HL-60 (cell line): ENCODE measurements around a stretch of chr11.

DNA sequence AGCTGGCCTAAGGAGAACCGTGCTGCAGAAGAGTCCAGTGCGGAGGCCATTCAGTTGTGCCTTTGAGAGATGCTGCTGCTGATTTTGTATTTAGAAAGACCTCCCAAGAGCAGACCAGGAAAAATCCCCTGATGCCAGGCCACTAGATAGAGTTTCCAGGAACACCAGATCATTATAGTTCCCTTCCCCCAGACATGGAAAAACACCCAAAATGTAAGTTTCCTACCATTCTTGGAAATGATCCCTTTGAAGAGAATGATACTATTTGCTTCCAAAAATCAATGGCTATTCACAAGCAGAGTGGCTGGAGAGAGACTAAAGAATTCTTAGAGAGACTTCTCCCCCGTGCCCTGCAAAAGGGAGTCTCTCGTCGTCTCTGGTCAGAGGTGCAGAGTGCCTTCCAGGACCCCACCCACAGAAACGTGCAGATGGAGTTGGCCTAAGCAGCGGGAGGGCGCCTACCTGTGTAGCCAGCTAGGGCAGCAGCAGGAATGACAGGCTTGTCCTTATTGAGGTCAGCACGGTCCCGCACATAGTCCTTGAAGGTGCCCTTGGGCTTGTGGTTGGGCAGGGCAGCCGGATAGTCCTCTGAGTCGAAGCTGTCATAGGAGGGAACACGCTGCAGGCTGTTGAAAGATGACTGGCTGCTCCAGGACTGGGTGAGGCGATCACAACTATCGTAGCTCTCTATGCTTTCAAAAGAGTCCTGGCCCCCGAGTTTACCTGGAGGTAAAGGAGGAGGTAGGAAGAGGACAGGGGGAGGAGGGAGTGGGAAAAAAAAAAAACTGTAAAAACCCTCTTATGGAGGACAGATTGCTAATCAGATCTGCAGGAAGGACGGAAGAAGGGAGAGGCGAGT is 107.4 kb downstream of the ETS1 start:
- RRBS: no CpG with 5 or more reads among the region's 18 CpGs

GRCh38 chr11:128525382-128525871 is 61.9 kb downstream of the ETS1 start:
- RRBS: no CpG with 5 or more reads among the region's 1 CpG

GRCh38 chr11:128548285-128549238 is 38.8 kb downstream of the ETS1 start:
- RRBS: 10% methylated on average over 4 of the region's 39 CpGs

- RRBS: no CpG with 5 or more reads among the region's 8 CpGs
These were observed 32.9 kb downstream of the FLI1 start for GRCh38 chr11:128726728-128727285.

DNA sequence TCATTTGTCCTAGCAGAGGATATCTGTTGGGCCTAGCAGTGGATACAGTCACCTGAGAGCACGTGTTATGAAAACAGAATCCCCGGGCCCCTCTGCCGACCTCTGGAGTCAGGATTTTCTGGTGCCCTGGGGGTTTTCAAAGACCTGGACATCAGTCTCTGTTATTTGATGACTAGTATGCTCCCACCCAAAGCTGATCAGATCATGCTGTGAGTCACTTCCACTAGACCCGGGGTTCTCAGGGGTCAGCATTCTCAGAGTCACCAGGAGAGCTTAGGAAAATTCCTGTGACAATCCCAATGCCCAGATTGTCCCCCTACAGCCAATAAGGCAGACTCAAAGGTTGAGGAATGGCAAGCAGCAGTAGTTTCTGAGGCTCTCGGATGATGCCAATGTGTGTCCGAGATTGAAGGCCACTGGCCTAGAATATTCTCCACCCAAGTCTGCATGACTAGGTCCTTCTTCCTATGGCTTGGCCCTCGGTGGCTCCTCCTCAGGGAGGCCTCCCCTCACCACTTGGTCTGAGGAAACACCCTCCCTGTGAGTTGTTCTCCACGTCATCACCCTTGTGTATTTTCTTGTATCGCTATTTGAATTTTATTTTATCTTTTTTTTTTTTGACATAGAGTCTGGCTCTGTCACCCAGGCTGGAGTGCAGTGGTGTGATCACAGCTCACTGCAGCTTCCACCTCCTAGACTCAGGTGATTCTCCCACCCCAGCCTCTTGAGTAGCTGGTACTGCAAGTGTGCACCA is 38.5 kb downstream of the KCNJ1 start:
- RRBS: 100% methylated on average over 1 of the region's 9 CpGs

DNA sequence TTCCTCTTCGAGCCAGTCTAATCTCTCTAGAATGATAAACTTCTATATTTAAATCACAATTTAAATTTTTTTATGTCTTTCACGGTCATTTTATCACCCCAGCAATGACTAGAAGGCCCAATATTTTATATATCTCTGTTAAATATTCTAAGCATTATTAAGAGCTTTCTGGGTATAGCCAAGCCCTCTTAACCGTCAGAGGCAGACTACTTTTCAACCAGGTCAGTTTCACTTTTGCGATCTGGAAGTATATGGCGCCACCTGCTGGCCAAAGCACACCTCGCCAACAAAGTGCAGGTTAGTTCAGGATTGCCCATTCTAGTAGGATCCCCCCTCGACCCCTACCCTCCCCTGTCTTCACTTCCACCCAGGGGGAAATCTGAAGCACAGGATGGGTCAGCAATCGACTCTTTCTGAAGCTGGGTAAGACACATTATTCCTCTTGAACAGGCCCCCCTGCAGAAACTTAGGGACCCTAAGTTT is 36.0 kb downstream of the KCNJ1 start:
- RRBS: no CpG with 5 or more reads among the region's 8 CpGs

DNA sequence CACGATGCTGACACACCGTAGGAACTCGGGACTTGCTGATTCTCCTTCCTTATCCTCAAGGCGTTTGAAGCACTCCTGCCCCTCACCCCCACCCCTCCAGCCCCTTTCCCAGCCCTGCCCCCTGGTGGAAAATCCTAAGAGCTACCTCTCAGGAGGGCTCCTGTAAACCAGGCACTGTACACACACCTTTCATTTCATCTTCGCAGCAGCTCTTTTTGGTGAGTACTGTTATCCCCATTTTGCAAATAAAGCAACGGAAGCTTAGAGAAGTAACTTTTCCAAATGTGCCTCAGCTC is 14.8 kb downstream of the KCNJ5 start:
- RRBS: no CpG with 5 or more reads among the region's 6 CpGs

GRCh38 chr11:129003709-129004539 is 61.3 kb upstream of the TP53AIP1 start:
- RRBS: no CpG with 5 or more reads among the region's 1 CpG

DNA sequence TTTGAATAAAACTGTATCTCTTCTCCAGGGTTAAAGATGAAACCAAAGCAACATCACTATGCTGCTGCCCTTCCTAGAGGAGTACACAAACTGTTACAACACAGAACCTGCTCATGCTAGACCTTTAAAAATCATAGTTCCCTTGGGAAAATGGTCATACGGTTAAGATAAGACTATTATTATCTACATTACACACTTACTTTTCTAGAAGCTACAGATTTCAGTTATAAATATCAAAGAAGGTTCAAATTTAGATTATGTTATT is 78.7 kb upstream of the TP53AIP1 start:
- RRBS: no CpG with 5 or more reads among the region's 1 CpG

DNA sequence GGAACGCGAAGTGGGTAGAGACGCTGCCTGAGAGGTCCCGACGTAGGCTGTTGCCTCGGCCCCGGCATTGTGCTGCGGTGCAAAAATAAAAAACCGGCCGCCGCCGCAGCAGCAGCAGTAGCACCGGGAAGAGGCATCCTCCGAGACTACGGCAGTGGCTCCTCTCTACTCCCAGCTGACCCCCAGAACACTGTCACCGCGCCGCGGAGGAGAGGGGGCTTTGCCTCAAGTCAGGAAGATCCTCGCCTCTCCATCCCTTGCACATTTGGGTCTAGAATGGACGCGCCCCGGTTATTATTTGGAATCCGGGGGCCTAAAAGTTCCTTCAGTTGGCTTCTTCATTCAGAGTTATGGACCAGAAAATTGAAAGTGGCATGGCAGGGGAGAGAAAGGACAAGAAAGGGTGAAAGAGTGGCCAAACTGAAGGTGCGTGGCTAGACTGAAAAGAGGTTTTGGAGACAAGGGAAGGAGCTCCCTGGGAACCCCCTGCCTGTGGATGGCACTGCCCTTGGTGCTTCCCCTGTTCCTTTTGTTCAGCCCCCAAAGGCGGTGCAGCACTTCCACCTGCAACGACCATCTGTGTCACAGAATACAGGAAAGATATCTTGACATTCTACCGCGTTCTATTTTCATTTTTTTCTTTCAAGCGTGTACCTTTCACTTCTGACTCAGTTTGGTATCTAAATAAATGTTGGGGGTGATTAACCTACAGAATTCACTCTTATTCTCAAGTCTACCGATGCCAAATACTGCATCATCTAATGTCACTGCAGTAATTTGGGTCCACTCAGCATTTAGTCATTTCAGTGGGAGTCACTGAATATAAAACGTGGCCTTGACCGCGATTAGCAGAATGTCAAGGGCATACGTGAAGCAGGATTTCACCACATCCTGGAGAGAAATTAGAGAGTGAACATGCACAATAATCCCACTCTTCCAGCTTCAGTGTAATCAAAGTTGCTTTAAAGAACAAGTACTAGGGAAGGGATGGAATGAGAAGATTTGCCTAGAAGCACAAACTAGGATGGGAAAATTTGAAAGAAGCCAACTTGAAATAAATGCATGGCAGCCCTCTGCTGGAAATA is 88.0 kb upstream of the ARHGAP32 start:
- RRBS: no CpG with 5 or more reads among the region's 35 CpGs

GRCh38 chr11:129440204-129440587 is 64.5 kb downstream of the BARX2 start:
- RRBS: no CpG with 5 or more reads among the region's 5 CpGs

DNA sequence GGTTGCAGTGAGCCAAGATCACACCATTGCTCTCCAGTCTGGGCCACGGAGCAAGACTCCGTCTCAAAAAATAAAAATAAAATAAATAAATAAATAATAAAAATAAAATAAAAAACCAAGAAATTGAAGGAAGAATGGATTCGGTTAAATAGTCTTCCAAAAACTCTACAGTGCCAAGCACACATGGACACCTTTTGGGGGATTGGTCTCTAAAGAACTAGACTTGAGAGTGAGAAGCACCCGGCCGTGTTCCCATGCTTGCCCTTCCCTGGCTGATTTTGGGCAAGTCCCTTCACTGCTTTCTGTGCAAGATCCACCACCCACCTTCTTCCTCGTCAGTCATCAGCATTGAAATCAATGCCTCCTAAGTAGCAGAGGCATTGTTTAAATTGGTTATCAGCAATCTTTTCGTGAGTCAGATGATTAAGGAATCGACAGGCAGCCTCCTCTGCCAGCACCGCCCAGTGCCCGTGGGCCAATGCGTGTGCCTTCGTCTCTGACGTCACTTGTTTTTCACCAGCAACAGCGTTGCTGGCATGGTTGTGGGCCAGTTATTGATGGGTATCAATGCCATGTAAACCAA is 69.4 kb downstream of the BARX2 start:
- RRBS: no CpG with 5 or more reads among the region's 14 CpGs

DNA sequence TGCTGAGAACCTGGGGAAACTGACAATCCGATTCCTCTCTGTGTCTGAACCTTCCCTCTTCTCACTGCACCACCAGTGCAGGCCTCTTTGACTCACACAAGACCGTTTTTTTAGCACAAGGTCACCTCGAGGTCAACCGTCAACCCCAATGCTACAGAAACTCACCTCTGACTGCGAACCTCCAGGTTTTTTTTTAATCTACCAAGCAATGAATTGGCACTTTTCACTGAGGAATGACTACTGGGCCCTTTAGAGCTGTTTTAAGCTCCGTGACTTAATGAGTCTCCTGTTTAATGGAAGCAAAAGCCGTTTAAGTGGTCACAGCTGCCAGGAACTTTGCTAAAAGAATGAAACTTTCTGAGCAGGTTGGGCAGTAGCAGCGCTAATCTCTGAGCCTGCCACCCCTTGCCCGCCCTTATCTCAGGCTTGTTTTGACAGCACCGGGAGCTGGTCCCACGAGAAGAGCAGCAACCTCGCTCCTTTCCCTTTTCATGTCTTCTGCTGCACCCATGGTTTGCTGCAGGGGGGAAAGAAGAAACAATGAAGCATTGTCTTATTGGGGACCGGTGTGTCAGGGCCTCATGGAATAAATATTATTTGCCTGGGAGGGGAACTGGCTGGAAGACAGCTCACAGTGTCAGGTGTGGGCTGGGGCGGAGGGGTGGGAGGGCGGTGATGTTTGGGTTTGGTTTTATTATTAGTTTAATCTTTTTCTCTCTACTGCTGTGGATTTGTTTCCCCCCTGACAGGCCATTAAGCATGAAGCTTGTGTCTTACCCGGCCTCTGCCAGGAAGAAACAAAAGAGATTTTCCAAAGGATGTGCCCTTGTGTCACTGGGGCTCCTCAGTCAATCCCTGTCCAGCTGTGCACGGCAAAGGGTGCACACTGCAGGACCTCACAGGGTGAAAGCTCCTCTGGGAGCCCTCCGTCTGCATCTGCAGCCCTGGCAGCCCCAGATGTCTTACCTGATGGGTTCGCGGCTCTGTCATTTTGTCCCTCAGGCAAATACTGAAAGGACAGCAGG is 203.4 kb upstream of the TMEM45B start:
- RRBS: no CpG with 5 or more reads among the region's 20 CpGs

GRCh38 chr11:129625856-129626427 is 189.7 kb upstream of the TMEM45B start:
- RRBS: no CpG with 5 or more reads among the region's 6 CpGs

GRCh38 chr11:129703863-129704466 is 111.7 kb upstream of the TMEM45B start:
- RRBS: no CpG with 5 or more reads among the region's 8 CpGs

- RRBS: no CpG with 5 or more reads among the region's 4 CpGs
These were observed 6.4 kb upstream of the NFRKB start for GRCh38 chr11:129901729-129902224.

- RRBS: no CpG with 5 or more reads among the region's 4 CpGs
These were observed 10.3 kb downstream of the PRDM10 start for GRCh38 chr11:129992397-129992769.

DNA sequence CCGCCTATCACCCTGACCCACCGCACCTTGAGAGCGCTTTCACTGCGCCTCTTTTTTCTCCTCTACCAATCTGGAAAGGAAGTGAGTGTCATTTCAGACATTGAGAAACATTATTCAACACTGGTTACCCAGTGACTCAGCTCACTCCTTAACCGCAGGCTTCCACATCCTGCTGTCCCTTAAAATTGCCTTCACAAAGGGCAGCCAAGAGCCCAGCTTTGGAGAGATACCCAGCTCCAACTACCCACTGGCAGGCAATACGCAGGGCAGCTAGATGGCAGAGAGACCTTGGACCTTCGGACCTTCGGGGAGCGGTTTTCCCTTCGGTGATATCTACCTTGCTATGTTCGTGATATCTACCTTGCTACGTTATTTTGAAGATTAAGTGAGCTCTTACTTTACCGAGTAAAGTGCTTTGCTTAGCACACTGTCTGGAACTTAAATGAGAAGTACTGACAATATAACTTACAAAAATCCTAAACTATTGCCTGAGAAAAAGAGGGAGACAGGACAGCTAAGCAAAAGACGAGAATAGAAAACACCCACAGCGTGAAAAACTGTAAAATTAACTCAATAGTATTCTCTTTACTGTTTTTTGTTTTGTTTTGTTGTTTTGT is 955 bp upstream of the PRDM10 start:
- RRBS: no CpG with 5 or more reads among the region's 15 CpGs

DNA sequence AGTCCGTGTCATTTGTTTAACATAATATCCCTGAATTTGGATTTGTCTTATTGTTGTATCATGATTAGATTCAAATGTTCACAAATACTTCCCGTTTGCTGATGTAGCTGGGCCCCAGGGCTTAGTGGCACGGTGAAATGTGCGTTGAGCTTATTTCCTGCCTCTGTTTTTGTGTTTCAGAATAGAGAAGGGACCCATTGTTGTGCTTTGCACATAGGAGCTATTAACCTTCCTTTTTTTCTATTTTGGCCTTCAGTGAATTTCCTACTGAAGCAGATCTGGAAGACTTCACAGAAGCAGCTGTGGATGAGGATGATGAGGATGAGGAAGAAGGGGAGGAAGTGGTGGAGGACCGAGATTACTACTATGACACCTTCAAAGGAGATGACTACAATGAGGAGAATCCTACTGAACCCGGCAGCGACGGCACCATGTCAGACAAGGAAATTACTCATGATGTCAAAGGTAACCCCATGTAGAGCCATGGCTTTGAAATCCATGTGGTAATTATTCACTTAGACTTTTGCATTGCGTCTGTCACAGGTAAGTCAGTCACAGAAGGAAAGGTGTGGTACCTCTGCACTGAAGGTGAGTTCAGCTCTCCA is 37.4 kb upstream of the ST14 start:
- RRBS: no CpG with 5 or more reads among the region's 9 CpGs

- RRBS: no CpG with 5 or more reads among the region's 10 CpGs
These were observed 16.3 kb upstream of the ST14 start for GRCh38 chr11:130143284-130143768.